CD14-positive monocyte (primary cell): ENCODE results near the genes SPRY2 and GPC6.

GRCh38 chr13:77053454-77053839 lies 26.5 kb upstream of the FBXL3 start:
- CAGE, long polyA plus RNA, result no peak

- CAGE, long polyA plus RNA, result no peak
Observed at GRCh38 chr13:77288119-77288693, 38.7 kb downstream of the MYCBP2 start.

GRCh38 chr13:77327207-77327570 lies 295 bp upstream of the MYCBP2 start:
- CAGE, long polyA plus RNA, result no peak

DNA sequence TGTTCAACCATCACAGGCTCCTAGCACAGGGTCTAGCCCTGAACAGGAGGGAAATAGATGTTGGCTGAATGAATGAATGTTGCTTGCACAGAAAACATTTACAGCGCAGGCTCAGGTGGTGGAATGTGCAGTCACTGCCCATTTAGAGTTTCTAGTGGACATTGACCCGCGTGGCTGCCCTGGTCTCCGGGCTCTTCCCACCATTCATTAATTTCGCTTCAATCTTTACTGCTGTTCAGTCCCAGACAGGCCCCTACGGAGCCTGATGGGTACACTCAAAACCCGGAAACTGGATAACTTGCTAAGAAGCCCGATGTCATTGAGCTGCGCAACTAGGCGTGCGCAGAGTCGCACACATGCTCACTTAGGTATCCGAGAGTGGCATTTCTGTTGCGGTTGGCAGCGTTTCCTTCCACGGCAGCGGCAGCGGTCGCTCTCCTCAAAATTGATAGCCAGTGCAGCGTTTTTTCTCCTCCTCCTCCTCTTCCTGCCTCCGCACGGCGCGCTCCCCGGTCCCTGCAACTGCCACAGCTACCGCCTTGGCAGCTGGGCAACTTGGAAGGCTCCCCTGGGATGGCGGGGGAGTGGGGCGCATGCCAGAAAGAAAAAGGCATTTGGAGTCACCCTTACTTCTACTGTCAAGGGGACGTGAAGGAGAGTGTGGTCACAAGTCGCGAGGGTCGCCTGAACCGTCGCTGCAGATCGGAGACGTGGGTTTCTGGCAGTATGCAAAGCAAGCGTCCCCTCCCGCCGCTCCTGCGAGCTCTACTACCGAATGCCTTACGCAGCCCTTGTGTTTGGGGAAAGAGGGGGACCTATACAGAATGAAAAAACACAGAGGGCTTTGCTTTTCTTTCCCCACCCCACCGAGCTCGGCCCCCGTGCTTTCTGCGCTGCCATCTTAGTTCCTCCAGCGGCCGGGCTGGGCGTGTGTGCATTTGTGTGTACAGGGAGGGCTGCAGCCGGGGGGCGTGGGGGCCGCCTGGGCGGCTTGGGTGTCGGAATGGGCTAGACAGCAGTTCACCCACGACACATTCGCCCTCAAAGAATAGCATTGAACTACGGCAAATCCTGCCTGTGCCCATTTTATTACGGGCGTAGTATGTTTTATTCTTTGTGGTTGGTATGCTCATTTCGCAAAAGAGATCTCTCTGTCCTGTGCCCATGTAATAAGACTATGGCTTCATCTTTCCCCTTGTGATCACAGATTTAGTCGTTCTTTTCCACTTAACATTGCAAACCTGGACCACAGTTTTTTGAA lies 2.5 kb upstream of the MYCBP2 start:
- CAGE, long polyA plus RNA, result no peak

GRCh38 chr13:77390575-77390907 lies 63.6 kb upstream of the MYCBP2 start:
- CAGE, long polyA plus RNA, result no peak

DNA sequence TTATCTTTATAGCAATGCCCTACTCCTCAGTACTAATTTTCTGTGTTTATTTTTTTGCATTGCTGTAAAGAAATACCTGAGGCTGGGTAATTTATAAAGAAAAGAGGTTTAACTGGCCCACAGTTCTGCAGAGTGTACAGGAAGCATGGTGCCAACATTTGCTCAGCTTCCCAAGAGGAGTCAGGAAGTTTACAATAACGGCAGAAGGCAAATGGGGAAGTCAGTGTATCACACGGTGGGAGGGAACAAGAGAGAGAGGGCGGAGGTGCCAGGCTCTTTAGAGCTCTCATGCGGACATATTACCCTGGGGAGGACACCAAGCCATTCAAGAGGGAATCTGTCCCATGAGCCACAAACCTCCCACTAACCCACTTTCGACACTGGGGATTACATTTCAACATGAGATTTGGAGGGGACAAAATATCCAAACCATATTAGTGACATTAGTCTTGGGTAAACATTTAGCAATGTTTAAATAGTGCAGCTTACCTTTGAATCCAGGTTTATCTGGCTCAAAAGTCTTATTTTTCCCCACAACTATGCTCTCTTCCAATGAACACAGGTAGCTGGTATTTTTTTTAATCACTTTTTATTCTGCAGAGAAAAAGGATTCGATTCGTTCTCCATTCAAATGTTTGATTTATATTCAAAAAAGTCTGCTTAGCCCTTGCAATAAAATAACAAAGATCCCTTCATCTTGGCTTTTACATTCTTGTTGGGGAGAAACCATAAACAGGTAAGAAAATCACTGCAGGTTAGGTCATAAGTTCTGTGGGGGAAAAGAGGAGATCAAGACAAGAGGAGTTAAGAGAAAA lies 70.0 kb downstream of the SLAIN1 start:
- CAGE, long polyA plus RNA, result no peak

DNA sequence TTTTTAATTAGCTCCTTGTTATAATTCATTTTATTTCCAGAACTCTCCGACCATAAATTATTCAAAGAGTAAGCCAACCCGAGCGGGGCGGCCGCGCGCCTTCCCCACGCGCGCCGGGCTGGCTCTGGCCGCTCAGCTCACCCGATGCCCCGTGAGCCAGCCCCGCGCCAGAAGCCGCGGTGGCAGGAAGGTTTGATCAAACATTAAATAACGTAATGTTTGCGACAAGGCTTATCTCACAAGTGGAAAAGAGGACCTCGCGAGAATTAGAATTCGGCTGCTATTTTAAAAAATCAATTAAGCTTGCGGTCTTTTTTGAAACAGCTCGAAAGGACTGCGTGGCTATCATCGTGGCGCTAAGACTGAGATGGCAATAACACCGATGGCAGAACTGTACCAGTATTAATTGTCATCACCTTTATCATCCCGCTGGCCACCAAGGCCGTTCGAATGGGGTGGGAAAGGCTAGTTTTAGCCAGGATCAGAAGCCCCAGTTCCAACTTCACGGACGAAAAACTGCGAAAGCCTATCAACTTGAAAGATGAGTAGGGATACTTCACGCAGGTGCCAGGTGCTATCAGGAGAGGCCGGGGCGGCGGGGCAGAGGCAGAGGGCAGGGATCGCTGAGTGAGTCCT lies 6.5 kb downstream of the POU4F1 start:
- CAGE, long polyA plus RNA, result no peak

DNA sequence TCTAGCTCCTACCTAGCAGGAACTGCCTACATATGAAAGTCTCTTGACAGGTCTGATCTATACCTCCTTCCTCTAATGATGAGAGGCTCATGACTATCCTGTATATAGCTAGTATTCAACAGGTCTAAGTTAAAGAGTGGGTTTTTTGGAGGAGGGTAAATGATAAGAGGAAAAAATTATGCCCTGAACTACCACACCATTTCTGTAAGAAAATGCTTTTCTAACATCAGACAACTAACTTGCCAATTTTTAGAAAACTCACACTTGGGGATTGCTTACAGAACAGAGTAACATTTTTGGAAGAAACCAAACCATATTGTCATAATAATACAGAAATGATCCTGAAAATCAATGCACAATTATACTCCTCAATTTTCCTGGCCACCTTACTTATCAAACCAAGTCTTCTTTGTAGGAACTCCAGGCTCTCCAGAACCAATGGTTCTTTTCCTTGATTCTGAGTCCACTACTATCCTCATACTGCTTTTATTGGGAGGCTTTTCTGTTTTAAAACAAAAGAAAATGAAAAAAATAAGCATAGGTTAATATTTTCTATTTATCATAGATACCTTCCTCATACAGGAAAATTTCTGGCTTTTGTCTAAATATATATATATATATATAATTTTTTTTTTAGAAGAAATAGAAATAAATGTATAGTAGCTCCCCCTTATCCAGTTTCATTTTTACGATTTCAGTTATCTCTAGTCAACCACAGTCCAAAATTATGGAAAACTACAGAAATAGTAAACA lies 46.7 kb downstream of the RBM26 start:
- CAGE, long polyA plus RNA, result no peak

GRCh38 chr13:79404903-79405453 lies 1.1 kb downstream of the RBM26 start:
- CAGE, long polyA plus RNA, result no peak

GRCh38 chr13:80048725-80049328 lies 292.1 kb downstream of the SPRY2 start:
- CAGE, long polyA plus RNA, result no peak

GRCh38 chr13:80173242-80173574 lies 167.7 kb downstream of the SPRY2 start:
- CAGE, long polyA plus RNA, result no peak

- CAGE, long polyA plus RNA, result no peak
Observed at GRCh38 chr13:80340502-80341224, at the start of gene SPRY2. Gene SPRY2, minus strand, starts transcription at chr13:80341126.

DNA sequence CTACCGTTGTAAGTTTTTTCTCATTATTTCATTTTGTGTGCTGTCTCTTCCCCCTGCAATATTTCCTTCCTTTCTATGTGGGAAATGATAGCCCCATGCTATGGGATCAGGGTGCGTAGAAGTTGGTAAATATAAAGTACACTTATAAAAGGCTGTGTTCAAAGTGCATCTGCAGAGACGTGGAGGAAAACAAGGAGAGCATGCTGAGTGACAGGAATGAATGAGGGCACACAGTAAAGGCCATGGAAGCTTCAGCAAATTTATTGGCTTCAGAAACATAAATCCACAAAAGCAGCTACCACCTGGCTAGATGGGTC lies 21.5 kb upstream of the SPRY2 start:
- CAGE, long polyA plus RNA, result no peak

- CAGE, long polyA plus RNA, result no peak
Observed at GRCh38 chr13:80490067-80490266, 149.0 kb upstream of the SPRY2 start.

DNA sequence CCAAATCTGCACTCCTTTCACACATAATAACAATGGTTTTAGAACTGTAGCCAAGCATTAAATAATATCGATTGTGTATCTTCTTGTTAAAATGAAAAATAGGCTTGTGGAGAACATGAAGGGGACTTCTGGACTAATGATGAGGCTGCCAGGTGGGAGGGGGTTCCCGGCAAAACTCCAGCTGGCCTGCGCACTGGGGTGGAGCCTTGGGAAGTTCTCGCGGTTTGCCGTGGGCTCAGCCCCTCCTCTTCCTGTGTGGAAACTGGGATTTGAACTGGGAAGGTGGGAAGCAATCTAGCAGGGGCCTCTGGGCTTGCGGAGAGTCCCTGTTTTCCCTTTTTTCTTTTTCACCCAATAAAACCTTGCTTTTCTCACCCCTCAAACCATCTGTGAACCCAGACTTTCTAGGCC lies 113.7 kb upstream of the SLITRK1 start:
- CAGE, long polyA plus RNA, result no peak

- CAGE, long polyA plus RNA, result no peak
Observed at GRCh38 chr13:91155336-91156113, 242.9 kb upstream of the GPC5 start.

DNA sequence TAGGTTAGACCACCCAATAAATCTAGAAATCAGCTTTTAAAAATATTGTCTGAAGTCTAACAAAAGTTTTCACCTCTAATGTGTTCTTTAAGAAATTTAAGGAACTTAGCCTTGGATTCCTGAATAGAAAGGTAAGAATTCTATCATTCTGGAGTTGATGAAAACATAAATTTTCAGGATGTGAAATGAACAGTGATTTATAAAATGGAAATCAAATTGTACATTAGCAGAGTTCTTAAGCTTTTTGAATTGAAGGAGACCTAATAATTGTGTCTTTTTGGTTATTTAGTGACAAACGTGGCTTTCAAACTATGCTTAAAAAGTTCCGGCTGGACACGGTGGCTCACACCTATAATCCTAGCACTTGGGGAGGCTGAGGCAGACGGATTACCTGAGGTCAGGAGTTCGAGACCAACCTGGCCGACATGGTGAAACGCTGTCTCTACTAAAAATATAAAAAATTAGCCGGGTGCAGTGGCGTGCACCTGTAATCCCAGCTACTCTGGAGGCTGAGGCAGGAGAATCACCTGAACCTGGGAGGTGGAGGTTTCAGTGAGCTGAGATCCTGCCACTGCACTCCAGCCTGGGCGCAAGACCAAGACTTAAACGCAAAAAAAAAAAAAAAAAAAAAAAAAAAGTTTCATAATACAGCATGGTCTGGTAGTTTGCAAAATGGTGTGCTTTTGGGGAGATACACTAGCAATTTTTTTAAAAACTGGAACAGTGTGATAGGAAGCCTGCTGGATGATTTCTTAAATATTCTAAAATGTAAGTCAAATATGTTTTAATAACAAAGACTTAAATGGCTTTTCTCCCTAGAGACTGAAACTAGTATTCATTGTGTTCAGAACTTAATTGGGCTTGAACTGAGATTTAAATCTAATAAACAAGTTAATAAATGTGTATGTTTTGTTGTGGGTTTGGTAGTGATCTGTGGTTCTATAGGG lies 45.6 kb upstream of the GPC5 start:
- CAGE, long polyA plus RNA, result no peak

GRCh38 chr13:91357058-91357767 lies 41.2 kb upstream of the GPC5 start:
- CAGE, long polyA plus RNA, result no peak

- CAGE, long polyA plus RNA, result no peak
Observed at GRCh38 chr13:93226673-93227176, at the start of gene GPC6. Gene GPC6, plus strand, starts transcription at chr13:93226807.

DNA sequence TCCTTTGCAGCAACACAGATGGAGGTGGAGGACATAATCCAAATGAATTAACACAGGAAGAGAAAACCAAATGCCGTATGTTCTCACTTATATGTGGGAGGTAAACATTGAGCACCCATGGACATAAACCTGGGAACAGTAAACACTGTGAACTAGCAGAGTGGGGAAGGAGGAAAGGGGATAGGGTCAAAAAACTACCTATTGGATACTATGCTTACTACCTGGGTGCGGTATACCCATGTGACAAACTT lies 294.6 kb downstream of the DCT start:
- CAGE, long polyA plus RNA, result no peak